Suprapubic skin (tissue), 4 donors: ENCODE data around the gene MED6.

- PRO-cap: no peak
- RAMPAGE, long total RNA, 4 experiments: no peak in any of the 4 experiments
Measured at GRCh38 chr14:69776584-69777374, 9.8 kb downstream of the SRSF5 start.

DNA sequence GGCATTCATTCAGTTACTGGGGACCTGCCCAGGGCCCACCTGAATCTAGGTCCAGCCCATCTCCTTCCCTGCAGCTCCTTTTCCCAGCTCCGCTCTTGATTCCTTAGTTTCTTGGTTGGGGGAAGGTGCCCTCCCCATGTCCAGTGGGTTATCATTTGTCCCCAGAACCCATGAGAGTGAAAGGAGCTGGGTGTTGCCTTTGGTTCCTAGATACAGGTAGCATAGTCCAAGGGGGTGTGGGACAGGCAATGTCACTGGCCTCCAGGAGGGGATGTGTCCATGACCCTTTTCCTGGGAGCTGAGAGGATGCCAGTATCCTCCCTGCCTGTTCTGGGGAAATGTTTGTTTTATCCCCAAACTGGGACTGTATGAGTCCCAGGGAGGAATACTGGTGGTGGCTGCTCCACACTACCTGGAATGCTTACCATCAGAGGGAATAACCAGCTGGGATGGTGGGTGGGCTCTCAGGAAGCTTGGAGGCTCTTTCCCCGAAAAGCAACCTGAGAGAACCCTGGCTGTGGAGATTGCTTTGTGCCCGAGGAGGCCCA lies 521 bp upstream of the SLC10A1 start:
- PRO-cap: no peak
- RAMPAGE, long total RNA, 4 experiments: no peak in any of the 4 experiments

DNA sequence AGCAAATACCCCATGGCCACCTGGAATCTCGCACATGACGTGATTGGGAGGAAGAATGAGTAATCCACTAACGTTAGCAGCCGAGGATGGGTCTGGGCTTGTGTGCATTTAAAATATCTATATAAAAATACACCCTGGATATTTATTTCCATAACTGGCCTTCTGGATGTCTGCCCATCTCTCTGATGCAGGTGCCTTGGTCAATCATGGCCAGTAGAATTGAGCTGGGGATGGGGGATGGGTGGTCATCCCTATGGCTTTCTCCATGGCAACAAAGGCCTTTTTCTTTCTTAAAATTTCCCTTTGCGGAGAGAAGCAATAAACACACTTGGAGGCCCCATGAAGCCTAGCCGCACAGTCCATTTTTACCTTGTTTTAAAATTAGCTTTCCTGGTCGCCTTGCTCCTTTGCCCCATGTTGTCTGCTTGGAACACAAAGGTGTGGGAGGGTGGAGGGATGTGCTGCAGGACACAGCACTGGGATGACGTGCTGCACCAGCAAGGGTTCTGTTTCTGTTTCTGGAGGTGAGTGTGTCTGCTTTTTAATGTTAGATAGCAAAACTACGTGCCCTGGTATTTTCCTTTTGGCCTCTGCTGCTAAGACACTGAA lies 120.3 kb downstream of the SMOC1 start:
- PRO-cap: no peak
- RAMPAGE, long total RNA, 4 experiments: no peak in any of the 4 experiments

DNA sequence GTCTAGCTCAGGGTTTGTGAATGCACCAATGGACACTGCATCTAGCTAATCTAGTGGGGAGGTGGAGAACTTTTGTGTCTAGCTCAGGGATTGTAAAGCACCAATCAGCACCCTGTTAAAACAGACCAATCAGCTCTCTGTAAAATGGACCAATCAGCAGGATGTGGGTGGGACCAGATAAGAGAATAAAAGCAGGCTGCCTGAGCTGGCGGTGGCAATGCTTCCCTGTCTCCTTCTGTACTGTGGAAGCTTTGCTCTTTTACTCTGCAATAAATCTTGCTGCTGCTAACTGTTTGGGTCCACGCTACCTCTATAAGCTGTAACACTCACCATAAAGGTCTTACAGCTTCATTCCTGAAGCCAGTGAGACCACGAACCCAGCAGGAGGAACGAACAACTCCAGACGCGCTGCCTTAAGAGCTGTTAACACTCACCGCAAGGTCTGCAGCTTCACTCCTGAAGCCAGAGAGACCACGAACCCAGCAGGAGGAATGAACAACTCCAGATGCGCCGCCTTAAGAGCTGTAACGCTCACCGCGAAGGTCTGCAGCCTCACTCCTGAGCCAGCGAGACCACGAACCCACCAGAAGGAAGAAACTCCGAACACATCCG lies 66.8 kb upstream of the SLC8A3 start:
- PRO-cap: unidirectional peak, plus-strand start at position 217 of the sequence
- RAMPAGE, long total RNA, 4 experiments: no peak in any of the 4 experiments

- PRO-cap: bidirectional peak, plus-strand start at chr14:70600770, minus-strand start at chr14:70600653
- RAMPAGE, long total RNA, 4 experiments: start-site peak on the minus strand in 3 of 4 experiments, at chr14:70600646-70600679 at its widest, 130 to 243 reads per replicate
Measured at GRCh38 chr14:70600102-70601140, at the start of gene MED6. Gene MED6 (minus strand): TSS chr14:70600655.

GRCh38 chr14:70697652-70698012 lies 55.9 kb downstream of the TTC9 start:
- PRO-cap: no peak
- RAMPAGE, long total RNA, 4 experiments: no peak in any of the 4 experiments

- PRO-cap: no peak
- RAMPAGE, long total RNA, 4 experiments: start-site peak on the plus strand in 1 of 4 experiments, at chr14:70812023-70812113 at its widest, 6 reads per replicate
Measured at GRCh38 chr14:70811538-70812194, 2.4 kb upstream of the MAP3K9 start.

DNA sequence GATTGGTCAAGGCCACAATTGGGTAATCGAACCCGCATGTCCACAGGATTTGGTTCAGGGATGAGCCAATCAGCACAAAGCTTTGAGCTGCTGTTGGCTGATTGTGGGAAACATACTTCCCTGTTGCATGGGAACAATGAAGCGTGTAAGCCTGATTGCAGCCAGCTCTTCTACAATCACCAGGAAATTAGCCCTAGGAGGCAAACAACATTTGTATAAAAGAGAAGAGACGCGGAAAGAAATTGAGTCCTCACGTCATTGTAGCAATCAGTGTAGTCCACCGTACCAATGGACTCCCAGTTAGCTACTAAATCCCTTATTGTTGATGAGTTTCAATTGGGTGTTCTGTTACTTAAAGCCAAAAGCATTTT lies 84.3 kb upstream of the SIPA1L1 start:
- PRO-cap: no peak
- RAMPAGE, long total RNA, 4 experiments: no peak in any of the 4 experiments

GRCh38 chr14:71321632-71322593 lies 1.6 kb downstream of the SIPA1L1 start:
- PRO-cap: unidirectional peak, minus-strand start at chr14:71322148
- RAMPAGE, long total RNA, 4 experiments: start-site peak on the minus strand in 1 of 4 experiments, at chr14:71321778-71321892 at its widest, 9 reads per replicate

DNA sequence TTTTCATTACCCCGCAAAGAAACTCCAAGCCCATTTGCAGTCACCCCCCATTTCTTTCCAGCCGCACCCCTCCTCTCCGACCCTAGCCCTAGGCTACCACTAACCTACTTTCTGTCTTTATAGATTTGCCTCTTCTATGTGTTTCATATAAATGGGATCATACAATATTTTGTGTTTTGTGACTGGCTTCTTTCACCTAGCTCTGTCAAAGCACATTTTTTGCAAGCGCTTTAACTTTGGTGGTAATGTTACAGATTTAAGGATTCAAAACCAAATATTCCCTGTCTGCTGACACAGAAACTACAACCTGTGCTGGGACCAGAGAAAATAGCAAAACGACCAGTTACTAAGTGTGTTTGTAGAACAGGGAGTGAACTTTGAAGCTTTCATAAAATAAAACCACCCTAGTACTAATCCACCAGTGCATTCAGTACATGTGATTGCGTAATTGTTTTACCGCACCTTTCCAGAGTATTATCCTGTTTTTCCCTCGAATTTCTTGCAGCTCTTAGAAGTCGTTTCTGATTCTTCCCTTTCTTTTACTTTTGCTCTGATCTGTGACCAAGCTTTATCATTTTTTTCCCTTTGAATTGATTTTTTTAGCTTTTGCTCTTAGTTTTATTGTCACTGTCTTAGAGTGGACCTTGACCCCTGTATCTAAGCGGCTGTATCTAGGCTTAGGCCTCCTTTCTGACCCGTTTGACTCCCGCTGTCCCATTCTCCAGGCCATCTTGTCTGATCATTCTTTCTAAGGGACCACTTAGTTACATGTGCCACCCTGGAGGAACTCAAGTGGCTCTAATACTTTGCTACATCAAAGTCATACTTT lies 16.2 kb downstream of the SIPA1L1 start:
- PRO-cap: no peak
- RAMPAGE, long total RNA, 4 experiments: no peak in any of the 4 experiments

GRCh38 chr14:71398805-71399701 lies 78.8 kb downstream of the SIPA1L1 start:
- PRO-cap: no peak
- RAMPAGE, long total RNA, 4 experiments: no peak in any of the 4 experiments

GRCh38 chr14:71418800-71419302 lies 98.6 kb downstream of the SIPA1L1 start:
- PRO-cap: no peak
- RAMPAGE, long total RNA, 4 experiments: no peak in any of the 4 experiments

DNA sequence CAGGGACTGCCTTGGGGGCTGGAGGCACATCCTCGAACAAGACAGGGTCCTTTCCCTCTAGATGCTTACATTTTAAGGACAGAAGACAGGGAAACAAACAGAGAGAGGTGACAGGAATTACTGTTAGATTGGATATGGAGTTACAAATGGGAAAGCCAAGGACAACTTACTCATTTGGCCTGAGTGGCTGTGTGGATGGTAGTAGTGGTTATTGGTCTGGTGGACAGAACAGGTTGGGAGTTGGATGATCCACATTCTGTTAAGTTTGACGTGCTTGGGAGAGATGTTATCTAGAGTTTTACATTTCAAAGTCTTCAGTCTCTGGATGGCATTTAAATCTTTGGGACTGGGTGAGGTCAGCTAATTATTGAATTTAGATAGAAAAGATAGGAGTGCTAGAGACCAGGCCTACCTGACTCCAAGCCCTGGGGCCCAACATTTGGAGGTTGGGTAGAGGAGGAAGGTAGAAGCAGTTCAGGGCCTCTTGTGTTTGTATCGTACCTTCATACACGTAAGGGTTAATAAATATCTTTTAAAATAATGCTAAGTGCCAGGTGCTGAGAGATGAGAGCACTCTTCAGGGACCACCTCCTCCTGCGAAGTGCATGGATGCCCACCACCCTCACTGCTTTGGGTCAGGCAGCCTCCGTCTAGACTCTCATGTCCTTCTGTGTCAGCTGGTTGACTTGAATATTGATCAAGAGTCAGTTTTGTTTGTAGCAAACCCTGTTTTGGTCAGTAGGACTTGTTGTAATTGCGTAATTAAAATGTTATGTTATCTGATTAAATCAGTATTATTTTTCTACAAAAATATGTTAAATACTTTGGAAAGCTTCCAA lies 151.4 kb downstream of the SIPA1L1 start:
- PRO-cap: no peak
- RAMPAGE, long total RNA, 4 experiments: start-site peak on the plus strand in 1 of 4 experiments, centred at position 181 of the sequence, 9 reads per replicate

- PRO-cap: no peak
- RAMPAGE, long total RNA, 4 experiments: no peak in any of the 4 experiments
Measured at GRCh38 chr14:71574836-71575405, 254.6 kb downstream of the SIPA1L1 start.

GRCh38 chr14:71739610-71739929 lies 192.7 kb upstream of the RGS6 start:
- PRO-cap: no peak
- RAMPAGE, long total RNA, 4 experiments: no peak in any of the 4 experiments

GRCh38 chr14:71918786-71919314 lies 13.4 kb upstream of the RGS6 start:
- PRO-cap: no peak
- RAMPAGE, long total RNA, 4 experiments: no peak in any of the 4 experiments

- PRO-cap: no peak
- RAMPAGE, long total RNA, 4 experiments: no peak in any of the 4 experiments
Measured at GRCh38 chr14:72679400-72680262, 214.3 kb downstream of the DPF3 start.

DNA sequence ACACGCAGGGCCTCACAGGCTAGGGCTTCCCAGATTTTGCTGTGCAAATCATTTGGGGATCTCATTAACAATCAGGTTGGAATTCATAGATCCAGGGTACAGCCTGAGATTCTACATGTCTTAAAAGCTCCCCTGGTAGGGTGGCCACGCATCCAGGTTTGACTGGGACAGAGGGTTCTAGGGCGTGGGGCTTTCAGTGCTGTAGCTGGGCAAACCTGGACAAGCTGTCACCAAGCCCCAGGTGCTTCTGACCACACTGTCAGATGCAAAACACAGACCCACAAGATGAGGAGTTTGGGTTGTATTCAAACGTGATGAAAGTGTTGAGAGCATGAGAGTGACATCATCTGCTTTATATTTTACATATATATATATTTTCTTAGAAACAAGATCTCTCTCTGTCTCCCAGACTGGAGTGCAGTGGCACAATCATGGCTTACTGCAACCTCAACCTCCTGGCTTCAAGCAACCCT lies 210.2 kb downstream of the DPF3 start:
- PRO-cap: no peak
- RAMPAGE, long total RNA, 4 experiments: no peak in any of the 4 experiments

GRCh38 chr14:72856868-72857422 lies 37.0 kb downstream of the DPF3 start:
- PRO-cap: no peak
- RAMPAGE, long total RNA, 4 experiments: no peak in any of the 4 experiments

DNA sequence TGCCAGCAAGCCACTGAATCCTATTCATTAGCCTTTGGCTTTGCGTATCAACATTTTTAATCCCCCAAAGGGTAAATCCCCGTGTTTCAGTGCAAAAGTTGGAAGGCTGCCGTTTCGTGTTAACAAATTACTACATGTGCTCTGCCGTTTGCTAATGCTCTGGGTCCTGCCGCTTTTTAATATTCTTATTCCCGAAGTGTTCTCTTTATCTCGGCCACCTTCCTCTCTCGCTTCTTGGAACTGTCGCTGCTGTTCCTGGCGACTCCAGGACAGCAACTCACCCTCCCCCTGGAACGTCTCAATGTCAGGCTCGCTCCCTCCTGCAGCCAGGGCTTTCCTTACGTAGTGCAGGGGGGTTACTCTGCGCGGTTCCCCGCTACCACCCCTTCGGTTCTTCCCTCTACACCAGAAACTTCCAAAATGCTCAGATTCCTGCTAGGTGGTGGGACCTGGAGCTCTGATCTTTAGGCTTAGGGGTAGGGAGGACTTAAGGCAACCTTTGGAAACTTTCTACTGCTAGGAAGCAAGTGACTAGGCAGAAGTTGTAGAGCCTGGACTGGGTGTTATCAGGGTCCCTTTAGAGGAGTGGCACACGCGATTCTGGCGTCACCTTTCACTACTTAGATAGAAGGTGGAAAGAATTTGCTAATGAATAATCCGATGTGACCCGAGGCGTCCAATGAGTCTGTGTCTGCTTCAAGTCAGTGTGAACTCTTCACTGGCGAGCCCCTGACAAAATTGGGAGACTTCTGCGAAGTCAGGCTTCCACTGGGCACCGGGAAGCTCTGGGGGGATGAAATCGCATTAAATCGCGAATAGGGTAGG lies 755 bp upstream of the DPF3 start:
- PRO-cap: no peak
- RAMPAGE, long total RNA, 4 experiments: start-site peak on the minus strand in 1 of 4 experiments, centred at position 342 of the sequence, 6 reads per replicate